ENCODE results near the genes PLEKHG3, ATP6V1D and EIF2S1.

GRCh38 chr14:64502855-64503141 is 840 bp downstream of the ZBTB25 start:
- PRO-cap = no peak
CAGE:
- cytosol, long polyA minus RNA = no peak
- cytosol, long polyA plus RNA = no peak
- long polyA plus RNA = no peak
- nucleus, long polyA minus RNA = no peak
- nucleus, long polyA plus RNA = no peak

DNA sequence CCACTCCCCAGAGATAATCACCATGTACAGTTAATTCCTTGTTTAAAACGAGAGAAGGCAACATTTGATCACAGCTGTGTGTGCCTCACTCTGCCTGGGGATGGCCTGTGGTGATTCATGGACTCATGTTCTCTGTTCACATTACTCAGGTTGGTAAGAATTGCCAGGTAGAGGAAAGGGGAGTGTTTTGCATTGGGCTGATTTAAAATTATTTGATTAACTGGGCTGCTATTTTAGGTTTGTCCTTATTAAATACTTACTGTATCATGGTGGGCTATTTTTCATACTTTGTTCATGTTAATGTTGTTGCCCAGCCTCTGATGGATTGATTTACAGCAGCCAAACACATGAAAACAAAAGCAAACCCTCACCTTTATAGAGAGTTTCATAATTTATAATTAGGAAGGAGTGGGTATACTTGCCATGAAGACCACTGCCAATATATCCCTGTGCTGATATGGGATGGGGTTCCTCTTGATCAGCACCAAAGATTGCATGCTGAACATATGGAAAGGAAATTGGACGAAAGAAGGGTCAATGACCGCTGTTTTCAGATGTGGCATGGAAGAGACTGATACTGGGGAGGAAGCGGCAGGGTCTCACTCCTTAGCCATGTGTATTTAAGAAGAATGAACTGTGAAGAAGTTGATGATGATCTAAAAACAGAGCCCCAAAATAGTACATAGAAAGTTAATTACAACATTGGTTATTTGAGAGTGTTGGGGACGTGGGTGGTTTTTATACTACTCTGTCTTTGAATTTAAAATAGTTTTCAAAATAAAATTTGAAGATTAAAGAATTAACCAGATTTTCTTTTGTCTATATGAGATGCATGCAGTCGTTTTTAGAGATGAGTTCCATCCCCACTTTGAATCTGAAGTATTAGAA is 3.1 kb downstream of the ZBTB1 start:
- PRO-cap = no peak
CAGE:
- cytosol, long polyA minus RNA = no peak
- cytosol, long polyA plus RNA = no peak
- long polyA plus RNA = no peak
- nucleus, long polyA minus RNA = no peak
- nucleus, long polyA plus RNA = no peak

DNA sequence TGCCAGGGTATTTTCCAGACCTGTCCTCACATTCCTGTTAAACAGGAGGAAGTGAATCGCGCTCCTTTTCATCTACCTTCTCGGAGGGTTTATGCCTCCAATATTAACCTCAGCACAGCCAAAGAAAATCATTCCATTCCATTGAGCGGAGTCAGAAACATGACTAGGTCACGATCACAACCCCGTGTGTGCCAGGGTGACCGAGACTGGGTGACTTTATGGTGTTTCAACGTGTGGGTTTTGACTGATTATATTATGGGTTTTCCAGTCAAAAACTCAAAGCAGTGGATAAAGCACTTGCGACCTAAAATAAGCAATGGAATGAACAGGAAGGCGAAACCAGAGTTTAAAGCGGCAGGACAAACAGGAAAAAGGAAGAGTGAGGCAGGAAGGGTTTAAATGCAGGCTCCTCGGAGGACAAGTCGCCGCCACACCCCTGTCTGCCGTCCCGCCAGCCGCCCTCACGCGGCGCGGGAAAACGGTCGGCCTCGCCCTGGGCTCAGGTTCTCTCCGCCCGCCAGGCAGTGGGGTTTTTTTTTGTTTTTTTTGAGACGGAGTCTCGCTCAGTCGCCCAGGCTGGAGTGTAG is 1.3 kb upstream of the HSPA2 start:
- PRO-cap = unidirectional peak, plus-strand start at position 194 of the sequence; bidirectional peak, plus-strand start at position 439 of the sequence, minus-strand start at position 479 of the sequence
CAGE:
- cytosol, long polyA minus RNA = no peak
- cytosol, long polyA plus RNA = no peak
- long polyA plus RNA = no peak
- nucleus, long polyA minus RNA = no peak
- nucleus, long polyA plus RNA = no peak

GRCh38 chr14:64703619-64704801 is at the start of gene PLEKHG3:
PLEKHG3 (plus strand) TSS chr14:64704424.
- PRO-cap = bidirectional peak, plus-strand start at chr14:64704479, minus-strand start at chr14:64704266
CAGE:
- cytosol, long polyA minus RNA = no peak
- cytosol, long polyA plus RNA = no peak
- long polyA plus RNA = no peak
- nucleus, long polyA minus RNA = no peak
- nucleus, long polyA plus RNA = no peak

GRCh38 chr14:64762079-64763109 is 58.2 kb downstream of the PLEKHG3 start:
- PRO-cap = no peak
CAGE:
- cytosol, long polyA minus RNA = no peak
- cytosol, long polyA plus RNA = no peak
- long polyA plus RNA = no peak
- nucleus, long polyA minus RNA = no peak
- nucleus, long polyA plus RNA = no peak

- PRO-cap = no peak
CAGE:
- cytosol, long polyA minus RNA = no peak
- cytosol, long polyA plus RNA = no peak
- long polyA plus RNA = no peak
- nucleus, long polyA minus RNA = no peak
- nucleus, long polyA plus RNA = no peak
These were observed 52.9 kb downstream of the SPTB start for GRCh38 chr14:64826698-64827251.

DNA sequence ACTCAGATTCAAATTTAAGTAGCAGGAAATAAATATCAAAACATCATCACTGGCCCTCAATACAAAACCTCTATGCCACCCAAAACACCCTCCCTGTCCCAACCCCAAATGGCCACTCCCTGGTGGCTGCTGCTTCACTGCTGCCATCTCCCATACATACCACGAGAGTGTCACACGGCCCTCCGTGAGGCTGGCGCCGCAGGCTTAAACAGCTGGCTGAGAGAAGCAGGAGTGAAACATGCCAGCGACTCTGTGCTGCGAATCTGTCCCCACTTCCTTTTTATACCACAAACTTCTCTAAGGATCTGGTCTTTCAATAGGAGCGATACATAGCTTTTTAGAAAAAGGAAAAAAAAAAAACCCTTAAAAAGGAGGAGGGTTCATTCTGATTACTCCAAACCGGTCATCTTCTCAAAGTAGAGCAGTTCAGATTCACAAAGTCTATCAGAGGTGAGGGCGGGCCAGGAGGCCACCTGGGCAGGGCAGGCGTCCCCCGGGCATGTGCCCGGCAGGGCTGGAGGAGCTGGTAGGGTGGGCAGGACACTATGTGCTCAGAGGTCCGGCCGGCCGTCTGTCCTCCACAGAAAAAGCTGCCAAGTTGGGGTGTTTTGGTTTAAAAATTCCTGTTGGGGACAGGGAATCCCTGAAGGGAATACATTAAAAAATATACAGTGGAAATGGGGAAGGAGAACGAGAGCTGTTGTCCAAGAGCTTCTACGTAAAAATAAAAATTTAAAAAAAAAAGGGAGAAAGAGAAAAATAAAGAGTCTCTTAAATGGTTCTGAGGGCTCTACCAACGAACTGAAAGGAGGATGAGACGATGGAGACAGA is 26.5 kb downstream of the MAX start:
- PRO-cap = no peak
CAGE:
- cytosol, long polyA minus RNA = no peak
- cytosol, long polyA plus RNA = no peak
- long polyA plus RNA = no peak
- nucleus, long polyA minus RNA = no peak
- nucleus, long polyA plus RNA = no peak

DNA sequence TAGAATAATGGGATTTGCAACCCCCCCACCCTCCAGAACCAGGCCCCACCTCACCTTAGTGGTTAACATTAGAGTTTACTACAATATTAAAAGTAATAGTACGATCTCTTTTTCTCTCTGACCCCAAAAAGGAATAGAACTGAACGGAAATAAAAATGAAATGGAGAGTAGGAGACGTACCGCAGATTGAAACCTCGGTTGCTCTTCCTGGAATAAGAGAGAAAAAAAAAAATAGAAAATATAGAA is 1.0 kb downstream of the MAX start:
- PRO-cap = no peak
CAGE:
- cytosol, long polyA minus RNA = no peak
- cytosol, long polyA plus RNA = no peak
- long polyA plus RNA = no peak
- nucleus, long polyA minus RNA = no peak
- nucleus, long polyA plus RNA = no peak

- PRO-cap = bidirectional peak, plus-strand start at chr14:65102836, minus-strand start at chr14:65102517; bidirectional peak, plus-strand start at chr14:65103282, minus-strand start at chr14:65103214
CAGE:
- cytosol, long polyA minus RNA = no peak
- cytosol, long polyA plus RNA = no peak
- long polyA plus RNA = no peak
- nucleus, long polyA minus RNA = no peak
- nucleus, long polyA plus RNA = no peak
These were observed 554 bp upstream of the MAX start for GRCh38 chr14:65102773-65103368.

DNA sequence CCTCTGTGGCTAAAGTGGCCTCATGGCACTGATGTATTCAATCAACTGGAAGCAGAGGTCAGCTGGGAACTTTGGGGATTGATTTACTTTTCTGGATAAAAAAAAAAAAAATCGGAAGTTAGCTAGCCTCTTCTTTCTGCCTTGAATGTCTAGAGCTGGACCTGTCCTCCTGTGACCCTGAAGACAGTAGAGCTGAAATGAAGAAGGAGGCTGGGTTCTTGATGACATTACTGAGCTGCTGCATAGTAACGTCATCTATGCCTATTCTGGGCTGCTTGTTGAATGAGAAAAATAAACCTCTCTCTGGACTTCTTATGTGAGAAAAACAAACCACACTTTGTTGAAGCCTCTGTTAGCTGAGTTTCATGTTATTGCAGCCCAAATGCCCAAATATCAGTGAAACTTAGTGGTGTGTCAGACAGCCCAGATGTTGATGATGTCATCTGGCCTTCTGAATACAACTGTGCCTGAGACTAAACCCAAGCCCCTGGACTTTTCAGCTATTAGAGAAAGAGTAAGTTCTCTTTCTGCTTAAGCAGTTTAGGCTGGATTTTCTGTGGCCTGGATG is 67.0 kb upstream of the MAX start:
- PRO-cap = no peak
CAGE:
- cytosol, long polyA minus RNA = no peak
- cytosol, long polyA plus RNA = no peak
- long polyA plus RNA = no peak
- nucleus, long polyA minus RNA = no peak
- nucleus, long polyA plus RNA = no peak

DNA sequence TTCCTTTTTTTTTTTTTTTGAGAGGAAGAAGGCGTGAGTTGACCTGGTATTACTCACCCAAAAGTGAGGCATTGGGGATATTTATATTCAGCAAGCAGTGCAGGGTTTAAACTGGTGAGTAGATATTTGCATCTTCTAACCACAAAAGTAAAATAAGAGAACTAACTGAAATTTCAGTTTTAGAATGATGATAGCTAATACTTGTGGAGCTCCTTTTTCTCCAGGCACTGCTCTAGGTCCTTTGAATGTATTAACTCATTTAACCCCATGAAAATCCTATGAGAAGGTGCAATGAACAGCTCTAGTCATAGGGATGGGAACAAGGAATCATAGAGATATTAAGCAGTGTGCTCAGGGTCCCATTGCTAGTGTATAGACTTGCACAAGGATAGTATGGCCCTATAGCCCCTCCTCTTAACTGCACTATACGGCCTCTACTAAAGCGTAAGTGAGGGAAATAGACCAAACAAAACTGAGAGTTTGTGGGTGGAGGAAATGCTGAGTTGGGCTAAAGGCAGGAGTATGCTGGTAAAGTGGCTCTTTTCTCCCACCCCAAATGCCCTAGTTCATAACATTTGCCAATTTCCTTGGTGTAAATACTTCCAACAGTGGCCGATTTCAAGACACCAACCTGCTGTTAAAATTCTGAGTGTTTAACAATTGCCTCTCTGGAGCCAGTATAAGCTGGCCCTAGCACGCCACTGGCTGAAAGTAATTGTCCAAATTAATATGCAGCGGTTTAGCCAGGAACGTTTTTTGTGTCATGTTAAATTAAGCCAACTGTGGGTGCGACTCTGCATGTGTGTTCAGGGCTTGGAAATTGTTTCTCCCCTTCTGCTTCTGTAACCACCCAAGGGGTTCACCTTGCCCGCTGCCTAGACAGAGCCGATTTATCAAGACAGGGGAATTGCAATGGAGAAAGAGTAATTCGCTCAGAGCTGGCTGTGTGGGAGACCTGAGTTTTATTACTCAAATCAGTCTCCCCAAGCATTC is 104.5 kb upstream of the MAX start:
- PRO-cap = no peak
CAGE:
- cytosol, long polyA minus RNA = no peak
- cytosol, long polyA plus RNA = no peak
- long polyA plus RNA = no peak
- nucleus, long polyA minus RNA = no peak
- nucleus, long polyA plus RNA = no peak

GRCh38 chr14:65287018-65288198 is 125.1 kb upstream of the FUT8 start:
- PRO-cap = no peak
CAGE:
- cytosol, long polyA minus RNA = no peak
- cytosol, long polyA plus RNA = no peak
- long polyA plus RNA = no peak
- nucleus, long polyA minus RNA = no peak
- nucleus, long polyA plus RNA = no peak

GRCh38 chr14:65413815-65414087 is 1.2 kb downstream of the FUT8 start:
- PRO-cap = no peak
CAGE:
- cytosol, long polyA minus RNA = no peak
- cytosol, long polyA plus RNA = no peak
- long polyA plus RNA = no peak
- nucleus, long polyA minus RNA = no peak
- nucleus, long polyA plus RNA = no peak

DNA sequence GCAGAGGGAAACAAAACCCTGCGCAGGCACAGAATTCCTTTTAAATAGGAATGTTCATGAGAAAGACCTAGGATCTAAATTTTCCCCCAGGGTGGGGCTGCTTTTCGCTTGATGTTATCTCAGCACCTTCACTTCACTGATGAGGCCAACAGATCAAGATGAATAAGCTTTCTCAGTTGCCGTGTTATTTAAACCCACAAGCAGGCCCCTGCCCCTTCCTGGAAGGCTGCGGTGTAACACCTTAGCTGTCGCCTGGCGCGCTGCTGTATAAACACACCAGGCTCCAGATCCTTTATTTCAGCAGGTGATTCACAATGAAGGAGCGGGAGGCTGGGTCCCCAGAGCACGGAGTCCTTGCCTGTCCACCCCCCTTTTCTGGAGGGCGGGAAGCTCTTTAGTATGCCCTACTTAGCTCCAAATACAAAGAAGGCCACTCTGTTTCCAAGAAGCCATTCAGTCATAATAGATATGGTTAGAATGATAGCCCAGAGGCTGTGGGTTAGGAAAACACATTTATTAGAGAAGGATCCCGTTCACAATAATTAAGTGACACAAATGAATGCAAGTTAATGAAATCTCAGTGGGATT is 515.4 kb downstream of the FUT8 start:
- PRO-cap = no peak
CAGE:
- cytosol, long polyA minus RNA = no peak
- cytosol, long polyA plus RNA = no peak
- long polyA plus RNA = no peak
- nucleus, long polyA minus RNA = no peak
- nucleus, long polyA plus RNA = no peak

- PRO-cap = no peak
CAGE:
- cytosol, long polyA minus RNA = no peak
- cytosol, long polyA plus RNA = no peak
- long polyA plus RNA = no peak
- nucleus, long polyA minus RNA = no peak
- nucleus, long polyA plus RNA = no peak
These were observed 238.4 kb downstream of the GPHN start for GRCh38 chr14:66746430-66746724.

GRCh38 chr14:67359275-67360135 is at the start of gene ATP6V1D:
ATP6V1D (minus strand) TSS chr14:67359804.
- PRO-cap = bidirectional peak, plus-strand start at chr14:67359470, minus-strand start at chr14:67359471; bidirectional peak, plus-strand start at chr14:67360018, minus-strand start at chr14:67359775
CAGE:
- cytosol, long polyA minus RNA = start-site peak on the minus strand at chr14:67359784-67359890, 126 reads
- cytosol, long polyA plus RNA = start-site peak on the minus strand at chr14:67359770-67359948, 1,044 and 885 reads in 2 replicates
- long polyA plus RNA = start-site peak on the minus strand at chr14:67359774-67359966, 816 and 1,042 reads in 2 replicates
- nucleus, long polyA minus RNA = start-site peak on the minus strand at chr14:67359775-67359926, 1,741 reads; start-site peak on the plus strand at chr14:67359999-67360102, 24 reads
- nucleus, long polyA plus RNA = start-site peak on the minus strand at chr14:67359770-67359954, 565 and 732 reads in 2 replicates

- PRO-cap = bidirectional peak, plus-strand start at chr14:67360328, minus-strand start at chr14:67360267
CAGE:
- cytosol, long polyA minus RNA = start-site peak on the plus strand at chr14:67360332-67360386, 398 reads
- cytosol, long polyA plus RNA = start-site peak on the plus strand at chr14:67360315-67360381, 534 and 1,058 reads in 2 replicates
- long polyA plus RNA = start-site peak on the plus strand at chr14:67360315-67360379, 624 and 623 reads in 2 replicates
- nucleus, long polyA minus RNA = start-site peak on the plus strand at chr14:67360329-67360391, 472 reads
- nucleus, long polyA plus RNA = start-site peak on the plus strand at chr14:67360311-67360360, 297 and 405 reads in 2 replicates
These were observed at the start of gene EIF2S1 for GRCh38 chr14:67360136-67360643. EIF2S1 (plus strand) TSS chr14:67360328.

DNA sequence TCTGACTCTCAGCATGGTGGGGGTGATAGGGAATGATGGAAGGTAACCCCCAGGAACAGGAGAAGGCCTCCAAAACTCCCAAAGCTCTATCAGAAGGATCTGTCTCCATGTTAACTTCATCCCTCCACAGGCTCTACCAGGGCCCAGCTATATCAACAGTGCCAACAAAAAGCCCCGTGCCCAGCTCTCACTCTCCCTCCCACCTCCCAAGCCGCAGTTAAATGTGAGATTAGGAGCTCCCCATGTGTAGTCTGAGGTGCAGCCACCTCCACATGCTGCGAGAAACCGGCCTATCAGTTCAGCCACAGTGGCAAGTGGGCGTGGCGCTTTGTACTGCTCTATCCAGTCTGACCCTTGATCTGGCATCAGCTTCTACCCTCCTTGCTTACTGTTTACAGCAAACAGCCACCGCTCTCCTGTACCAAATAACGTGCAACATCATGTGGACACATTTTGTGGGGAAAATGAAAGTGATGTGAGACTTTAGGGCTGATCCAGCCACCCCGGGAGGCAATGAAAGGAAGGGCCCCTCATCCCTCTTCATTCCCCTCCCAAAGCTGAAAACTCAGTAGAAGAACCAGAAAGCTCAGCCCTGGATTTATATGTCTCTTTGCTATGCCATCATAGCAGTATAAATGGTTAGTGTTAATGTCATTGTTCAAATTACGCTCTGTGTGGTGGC is 1.6 kb downstream of the PLEK2 start:
- PRO-cap = no peak
CAGE:
- cytosol, long polyA minus RNA = no peak
- cytosol, long polyA plus RNA = no peak
- long polyA plus RNA = no peak
- nucleus, long polyA minus RNA = no peak
- nucleus, long polyA plus RNA = no peak

DNA sequence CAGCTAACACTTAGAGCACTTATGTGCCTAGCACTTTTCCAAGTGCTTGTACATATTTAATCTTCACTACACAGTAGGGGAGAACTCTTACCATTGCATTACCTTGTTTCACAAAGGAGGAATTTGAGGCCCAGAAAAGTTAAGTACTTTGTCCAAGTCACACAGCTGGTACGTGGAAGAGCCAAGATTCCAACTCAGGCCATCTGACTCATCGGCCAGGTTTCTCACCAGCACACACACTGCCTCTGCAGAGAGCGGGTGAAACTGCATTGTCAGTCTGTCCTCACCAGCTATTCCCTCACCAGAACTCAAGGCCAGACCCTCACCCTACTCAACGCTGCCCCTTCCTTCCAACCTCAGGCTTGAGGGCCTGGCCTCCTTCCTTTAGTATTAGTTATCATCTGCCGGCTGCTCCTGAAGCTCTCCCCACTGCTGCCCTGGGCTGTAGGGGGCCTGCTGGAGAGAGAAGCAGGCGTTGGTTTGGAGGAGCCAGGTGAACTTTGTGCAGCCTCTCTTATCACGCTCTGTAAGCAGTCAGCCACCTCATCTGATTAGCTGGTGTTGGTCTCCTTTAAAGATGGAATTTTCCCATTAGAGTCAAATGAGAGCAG is 16.5 kb upstream of the PLEK2 start:
- PRO-cap = no peak
CAGE:
- cytosol, long polyA minus RNA = no peak
- cytosol, long polyA plus RNA = no peak
- long polyA plus RNA = no peak
- nucleus, long polyA minus RNA = no peak
- nucleus, long polyA plus RNA = no peak

- PRO-cap = no peak
CAGE:
- cytosol, long polyA minus RNA = no peak
- cytosol, long polyA plus RNA = no peak
- long polyA plus RNA = no peak
- nucleus, long polyA minus RNA = no peak
- nucleus, long polyA plus RNA = no peak
These were observed 20.2 kb downstream of the TMEM229B start for GRCh38 chr14:67468324-67468746.